WTC11 (cell line): ENCODE data around the genes FADS2, SCGB2A2 and SCGB1A1.

- PRO-cap: bidirectional peak, plus-strand start at chr11:61827970, minus-strand start at chr11:61827820; bidirectional peak, plus-strand start at chr11:61828303, minus-strand start at chr11:61828213; bidirectional peak, plus-strand start at chr11:61828785, minus-strand start at chr11:61828507
These were observed at the start of gene FADS2 for GRCh38 chr11:61827722-61828641. Gene FADS2 (plus strand): TSS chr11:61828300.

DNA sequence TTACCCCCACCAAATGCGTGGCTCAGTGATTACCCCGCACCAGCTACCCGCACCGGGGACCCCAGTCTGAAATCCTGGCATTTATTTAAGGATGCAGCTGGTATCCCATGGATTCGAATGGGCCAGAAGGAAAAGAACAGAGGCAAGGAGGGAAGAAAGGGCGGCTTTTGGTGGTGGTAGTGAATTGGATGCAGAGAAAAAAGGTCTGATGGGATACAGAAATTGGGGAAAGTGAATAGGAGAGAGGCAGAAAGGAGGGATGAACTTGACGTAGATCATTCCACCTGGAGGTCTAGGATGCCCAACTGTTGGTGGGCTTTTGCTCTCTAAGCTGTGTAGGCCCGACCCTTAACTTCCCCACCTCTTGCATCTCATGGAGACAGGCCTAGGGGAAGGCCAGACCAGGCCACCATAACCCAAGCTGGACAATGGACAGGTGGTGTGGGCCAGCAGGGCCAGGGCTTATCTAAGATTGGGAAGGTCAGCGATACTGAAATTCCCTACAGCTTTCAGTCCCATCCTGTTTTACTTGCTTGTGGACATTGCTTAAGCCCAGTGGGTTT lies 1.5 kb downstream of the FADS2 start:
- PRO-cap: no peak

- PRO-cap: bidirectional peak, plus-strand start at chr11:61834867, minus-strand start at chr11:61834595
These were observed 6.3 kb downstream of the FADS2 start for GRCh38 chr11:61834304-61834988.

GRCh38 chr11:61870912-61871759 lies 20.2 kb downstream of the FADS3 start:
- PRO-cap: unidirectional peak, plus-strand start at chr11:61871416

DNA sequence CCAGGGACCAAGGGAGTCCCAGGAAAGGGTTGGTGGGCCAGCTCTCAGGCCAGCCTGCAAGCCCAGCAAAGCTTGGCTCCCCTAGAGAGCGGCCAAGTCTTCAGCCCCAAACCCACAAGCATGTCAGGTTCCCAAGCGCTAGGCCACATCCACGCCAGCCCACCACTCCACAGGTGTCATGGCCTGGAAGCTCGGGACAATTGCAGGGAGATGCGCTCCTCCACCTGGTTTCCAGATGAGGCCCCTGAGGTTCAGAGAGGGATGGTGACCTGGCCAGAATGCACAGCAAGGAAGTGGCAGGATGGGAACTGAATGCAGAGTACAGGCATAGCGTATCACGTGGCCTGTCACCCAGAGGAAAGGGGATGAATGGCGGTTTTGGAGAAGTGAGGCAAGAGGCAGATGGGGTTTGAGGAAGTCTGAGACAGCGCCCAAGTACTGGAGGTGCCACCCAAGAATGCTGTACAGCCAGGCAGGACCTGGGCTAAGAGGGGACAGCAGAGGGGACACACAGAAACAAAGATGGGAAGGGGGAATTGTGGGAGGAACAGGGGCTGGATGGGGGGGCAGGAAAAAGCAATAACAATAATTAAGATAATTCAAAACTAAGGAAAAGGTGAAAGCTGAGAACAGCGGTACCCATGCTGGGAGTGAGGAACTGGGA lies 4.9 kb downstream of the RAB3IL1 start:
- PRO-cap: no peak

DNA sequence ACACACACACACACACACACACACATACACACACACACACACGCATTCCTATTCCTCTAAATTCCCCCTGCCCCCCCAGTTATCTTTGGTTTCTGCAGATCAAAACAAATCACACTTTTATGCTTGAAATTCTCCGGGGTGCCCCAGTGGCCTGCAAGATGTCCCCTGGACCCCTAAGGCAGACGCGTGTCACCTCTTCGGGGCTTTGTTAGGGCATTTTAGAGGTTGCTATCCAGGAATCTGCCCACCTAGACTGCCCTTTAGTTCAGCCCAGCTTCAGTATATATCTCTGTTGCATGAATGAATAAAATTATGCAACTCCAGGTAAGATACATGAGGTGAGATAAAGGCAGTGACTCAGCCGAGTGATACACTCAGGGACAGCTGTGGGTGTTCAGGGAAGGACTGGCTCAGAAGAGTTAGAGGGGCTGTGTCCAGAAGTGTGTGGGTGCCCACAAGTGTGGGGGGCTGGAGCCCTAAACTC lies 8.5 kb downstream of the FTH1 start:
- PRO-cap: no peak

DNA sequence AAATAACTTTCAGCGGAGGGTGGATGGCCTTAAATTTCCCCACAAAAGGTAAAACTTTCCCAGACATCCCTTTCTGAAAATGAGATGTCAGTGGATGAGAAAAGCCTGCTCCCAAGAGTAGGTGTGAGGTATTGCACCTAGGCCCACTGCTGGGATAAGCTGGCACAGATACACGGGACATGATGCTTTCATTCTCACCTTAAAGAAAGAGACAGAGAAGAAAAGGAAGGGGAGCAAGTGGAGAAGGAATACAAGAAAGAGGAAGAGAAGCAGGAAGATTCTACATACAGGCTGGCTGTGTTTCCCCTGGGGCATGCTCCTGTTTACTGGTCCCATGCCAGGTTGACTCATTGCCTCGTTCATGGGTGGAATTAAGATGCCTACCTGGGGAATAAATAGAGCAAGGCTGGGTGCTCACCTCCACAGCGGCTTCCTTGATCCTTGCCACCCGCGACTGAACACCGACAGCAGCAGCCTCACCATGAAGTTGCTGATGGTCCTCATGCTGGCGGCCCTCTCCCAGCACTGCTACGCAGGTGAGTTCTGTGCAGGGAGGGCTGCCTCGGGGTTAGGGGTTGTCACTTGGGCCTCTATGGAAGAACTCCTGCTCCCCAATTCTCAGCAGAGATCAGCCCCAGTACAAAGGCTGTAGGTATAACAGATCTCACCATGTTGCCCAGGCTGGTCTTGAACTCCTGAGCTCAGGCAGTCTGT lies at the start of gene SCGB2A2:
Gene SCGB2A2, plus strand, starts transcription at position 423 of the 714 bp plus-strand sequence.
- PRO-cap: no peak

GRCh38 chr11:62394809-62395590 lies 23.8 kb upstream of the SCGB1A1 start:
- PRO-cap: bidirectional peak, plus-strand start at chr11:62395344, minus-strand start at chr11:62395251

DNA sequence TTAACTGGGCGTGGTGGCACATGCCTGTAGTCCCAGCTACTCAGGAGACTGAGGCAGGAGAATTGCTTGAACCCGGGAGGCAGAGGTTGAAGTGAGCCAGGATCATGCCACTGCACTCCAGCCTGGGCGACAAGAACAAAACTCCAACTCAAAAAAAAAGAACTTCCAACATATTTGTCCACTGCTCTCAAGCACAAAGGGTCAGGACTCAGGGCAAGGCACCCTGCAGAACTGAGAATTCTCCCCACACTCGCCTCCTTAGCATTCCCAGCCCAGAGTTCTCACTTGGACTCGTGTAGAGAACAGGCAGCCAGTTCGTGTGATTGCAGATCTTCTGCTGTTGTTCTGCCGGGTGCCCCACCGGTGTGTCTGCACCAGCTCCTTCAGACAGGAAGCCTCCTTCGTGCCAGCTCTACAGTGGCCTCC lies 19.8 kb upstream of the SCGB1A1 start:
- PRO-cap: no peak

GRCh38 chr11:62418912-62419244 lies at the start of gene SCGB1A1:
Gene SCGB1A1 (plus strand): TSS chr11:62419033.
- PRO-cap: no peak

GRCh38 chr11:62419591-62419926 lies 726 bp downstream of the SCGB1A1 start:
- PRO-cap: no peak

DNA sequence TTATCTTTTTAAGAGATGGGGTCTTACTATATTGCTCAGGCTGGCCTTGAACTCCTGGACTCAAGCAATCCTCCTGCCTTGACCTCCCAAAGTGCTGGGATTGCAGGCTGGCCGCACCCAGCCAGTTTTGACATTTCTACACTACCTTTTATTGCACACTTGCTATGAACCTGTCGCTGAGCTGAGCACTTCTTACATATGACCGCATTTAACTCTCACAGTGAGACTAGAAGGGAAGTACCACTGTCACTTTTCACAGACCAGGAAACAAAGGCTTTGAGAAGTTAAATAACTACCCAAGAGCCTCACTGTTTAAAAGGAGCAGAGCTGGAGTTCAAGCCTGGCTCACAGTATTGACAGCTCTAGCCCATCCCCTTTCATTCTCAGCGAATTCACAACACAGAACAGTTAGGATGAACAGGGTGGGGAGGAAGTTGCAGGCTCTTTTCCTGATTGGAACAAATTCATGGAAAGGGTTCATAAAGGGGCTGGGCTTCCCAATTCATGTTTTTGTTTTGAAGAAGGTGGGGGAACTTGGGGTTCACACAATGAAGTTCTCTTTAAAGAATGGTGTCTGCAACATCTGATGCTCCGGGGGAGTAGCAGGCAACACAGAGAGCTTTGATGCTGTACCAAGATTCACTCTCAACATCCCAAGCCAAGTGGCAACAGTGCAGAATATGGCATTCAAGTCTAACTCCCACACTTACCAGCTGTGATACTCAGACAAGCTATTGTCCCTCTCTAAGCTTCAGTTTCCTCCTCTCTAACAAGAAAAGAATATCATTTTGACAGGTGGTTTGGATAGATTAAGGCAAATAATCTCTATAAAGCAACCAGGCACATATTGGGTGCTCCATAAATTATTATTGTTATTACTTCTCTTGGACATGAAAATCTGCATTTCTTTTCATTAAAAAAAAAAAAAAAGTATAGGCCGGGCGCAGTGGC lies 17.2 kb downstream of the SCGB1A1 start:
- PRO-cap: no peak

DNA sequence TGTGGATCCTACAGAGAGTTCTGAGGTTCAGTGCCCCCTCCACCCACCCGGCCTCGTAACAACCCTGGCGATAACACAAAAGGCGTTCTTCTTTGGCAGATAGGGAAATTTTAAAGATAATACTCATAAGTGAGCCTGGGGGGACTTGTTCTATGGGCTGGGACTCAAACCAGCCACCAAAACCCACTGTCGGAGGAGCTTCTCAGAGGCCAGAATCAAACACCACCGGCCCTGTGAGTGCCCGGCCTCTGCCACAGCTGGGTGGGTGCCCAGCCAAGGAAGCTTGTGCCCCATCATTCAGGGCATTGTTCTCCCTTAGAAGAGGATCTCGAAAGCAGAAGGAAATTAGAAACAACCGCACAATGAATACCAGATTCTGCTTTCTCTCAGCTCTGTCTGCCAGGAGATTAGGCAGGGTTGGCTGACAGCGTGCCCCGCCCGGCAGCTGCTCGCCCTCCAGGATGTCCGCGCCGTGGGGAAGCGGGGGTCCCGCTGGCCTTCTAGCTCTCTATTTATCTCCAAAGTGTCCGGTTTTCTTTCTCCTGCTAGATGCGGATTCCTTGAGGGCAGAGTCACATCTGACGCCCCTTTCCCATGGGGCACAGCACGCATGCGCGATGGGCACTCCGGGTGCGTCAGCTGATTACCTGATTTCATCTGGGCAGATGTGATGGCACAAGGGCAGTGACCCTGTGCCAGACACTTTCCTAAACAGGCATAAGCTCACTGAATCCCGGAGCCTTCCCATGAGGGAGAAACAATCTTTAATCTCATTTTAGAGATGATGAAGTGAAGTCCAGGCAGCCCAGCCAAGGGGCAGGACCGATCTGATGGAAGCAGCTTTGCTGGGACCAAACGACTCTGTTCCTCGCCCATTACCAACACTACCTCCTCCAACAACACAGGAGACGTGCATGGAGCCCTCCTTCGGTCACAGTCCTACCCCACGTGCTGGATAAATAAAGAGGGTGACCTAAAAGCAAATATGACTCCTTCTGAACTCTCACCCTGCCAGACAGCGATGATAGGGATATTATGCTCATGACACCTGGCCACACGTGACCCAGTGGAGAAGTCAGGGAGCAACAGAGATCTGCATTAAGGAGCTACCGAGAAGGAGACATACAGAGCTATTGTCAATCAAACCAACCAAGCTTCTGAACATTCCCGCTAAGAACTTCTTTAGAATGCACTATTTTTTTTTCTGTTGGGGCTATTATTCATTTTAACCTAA lies 25.7 kb downstream of the SCGB1A1 start:
- PRO-cap: no peak

- PRO-cap: no peak
These were observed 30.5 kb downstream of the SCGB1A1 start for GRCh38 chr11:62449257-62449840.

DNA sequence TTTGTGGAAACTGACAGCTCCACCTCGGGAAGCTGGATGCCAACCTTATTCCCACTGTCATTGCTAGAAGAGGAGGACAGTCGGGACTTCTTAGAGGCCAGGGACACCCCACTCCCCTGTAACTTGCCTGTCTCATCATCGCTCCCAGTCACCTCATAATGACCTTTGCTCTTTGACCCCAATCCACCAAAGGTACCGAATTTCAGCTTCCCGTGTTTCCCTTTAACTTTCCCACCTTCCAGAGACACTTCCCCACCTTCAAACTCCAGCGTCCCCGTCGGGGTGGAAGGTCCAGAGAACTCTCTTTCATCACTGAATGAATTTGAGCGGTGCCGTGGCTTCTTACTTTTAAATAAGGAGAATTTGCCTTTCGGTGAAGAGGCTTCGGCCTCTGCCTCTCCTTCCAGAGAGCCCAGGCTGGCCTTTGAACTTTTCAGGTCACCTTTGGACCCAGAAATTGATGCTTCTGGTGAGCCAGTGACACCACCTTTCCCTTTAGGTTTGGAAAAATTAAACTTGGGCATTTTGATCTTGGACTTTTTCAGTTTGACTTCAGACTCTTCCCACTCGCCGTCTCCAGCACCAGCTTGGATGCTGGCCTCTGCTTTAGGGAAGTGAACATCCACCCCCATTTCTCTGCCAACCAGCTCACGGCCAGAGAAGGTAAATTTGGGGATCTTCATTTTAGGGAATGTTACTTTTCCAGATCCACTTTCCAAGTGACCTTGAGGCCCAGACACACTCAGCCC lies 29.7 kb downstream of the AHNAK start:
- PRO-cap: no peak

GRCh38 chr11:62543903-62544277 lies 2.7 kb downstream of the AHNAK start:
- PRO-cap: no peak

DNA sequence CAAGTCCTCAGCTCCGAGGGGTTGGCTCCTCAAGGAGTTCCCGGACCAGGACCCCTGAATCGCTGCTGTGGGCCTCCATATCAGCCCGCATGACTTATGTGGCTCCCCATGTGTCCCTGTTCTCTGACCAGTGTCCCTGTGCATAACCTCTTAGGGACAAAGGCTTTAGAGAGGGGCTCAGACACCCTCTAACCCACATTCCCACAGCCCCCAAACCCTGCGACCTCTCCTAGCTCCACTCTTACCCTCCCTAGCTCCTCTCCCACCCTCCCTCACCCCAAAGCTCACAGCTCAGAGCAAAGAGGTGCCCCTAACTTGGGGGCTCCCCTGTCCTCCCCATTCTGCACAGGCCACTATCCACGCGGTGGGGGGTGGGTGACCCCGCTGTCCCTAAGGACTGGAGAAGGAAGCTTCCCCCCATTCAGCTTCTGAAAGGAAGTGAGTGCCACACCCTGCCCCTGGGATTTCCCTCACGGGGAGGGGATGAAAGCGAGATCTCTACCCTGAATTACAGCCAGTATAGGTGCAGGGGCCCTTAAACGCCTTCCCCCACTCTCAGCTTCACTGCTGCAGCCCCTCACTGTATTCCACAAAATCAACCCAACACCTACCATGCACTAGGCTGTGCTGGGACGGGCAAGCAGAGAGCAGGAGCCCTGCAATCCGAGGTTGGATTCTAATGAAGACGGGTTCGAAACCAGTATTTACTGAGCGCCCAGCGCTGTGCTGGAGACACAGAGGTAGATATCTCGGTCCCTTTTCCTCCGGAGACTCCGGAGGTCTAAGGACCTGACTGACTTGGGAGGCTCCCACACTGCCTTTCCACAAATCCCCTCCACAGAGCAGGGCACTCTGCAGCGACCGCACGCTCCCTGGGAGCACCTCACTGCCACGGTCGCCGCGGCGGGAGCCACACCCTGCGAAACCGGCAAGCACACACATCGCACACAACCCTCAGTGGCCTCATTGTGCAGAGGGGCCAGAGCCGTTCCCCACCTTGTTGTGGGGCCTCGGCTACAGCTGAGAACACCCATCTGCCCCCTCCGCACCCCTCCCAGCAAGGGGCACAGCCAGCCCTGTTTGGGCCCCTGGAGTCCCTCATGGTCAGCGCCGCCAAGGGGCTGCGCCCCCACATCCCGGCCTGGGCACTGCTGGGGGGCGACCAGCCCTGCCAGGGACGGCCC lies 1.9 kb downstream of the AHNAK start:
- PRO-cap: unidirectional peak, plus-strand start at position 966 of the sequence

DNA sequence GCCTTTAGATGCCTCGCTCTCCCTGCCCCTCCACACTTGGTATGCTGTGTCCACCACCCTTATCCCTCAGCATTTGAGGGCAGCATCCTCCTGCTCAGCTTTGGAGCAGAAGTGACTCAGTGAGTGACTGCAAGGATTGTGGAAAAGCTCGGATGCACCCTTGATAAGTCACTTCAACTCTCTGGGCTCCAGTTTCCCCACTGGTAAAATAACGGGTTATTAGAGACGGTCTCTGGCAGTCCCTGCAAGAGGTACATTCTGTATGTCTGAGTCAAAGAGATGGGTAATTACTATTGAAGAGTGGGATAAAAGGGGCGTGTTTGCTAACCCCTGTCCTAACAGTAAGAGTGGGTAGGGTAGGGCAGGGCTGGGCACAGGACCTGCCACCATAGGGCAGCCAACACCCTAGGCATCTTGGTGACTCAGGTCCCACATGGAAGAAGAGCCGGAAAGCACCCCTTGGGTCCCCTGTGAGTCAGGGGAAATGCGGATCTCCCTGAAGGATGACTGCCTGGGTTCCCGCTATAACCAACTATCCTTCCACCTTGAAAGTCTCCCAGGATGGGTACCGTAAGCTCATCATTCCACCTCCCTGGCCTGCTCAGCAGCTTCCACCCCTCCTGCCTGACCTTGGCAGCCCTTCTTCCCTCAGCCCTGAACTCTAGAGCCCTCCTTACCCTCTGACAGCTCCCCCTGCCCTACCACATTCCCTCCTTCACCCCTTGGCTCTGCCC lies 7.3 kb upstream of the AHNAK start:
- PRO-cap: no peak

GRCh38 chr11:62556141-62557185 lies 9.9 kb upstream of the AHNAK start:
- PRO-cap: no peak

GRCh38 chr11:62558894-62559800 lies 12.5 kb upstream of the AHNAK start:
- PRO-cap: no peak